Hair follicle dermal papilla cell (primary cell): ENCODE results near the gene VMO1.

DNA sequence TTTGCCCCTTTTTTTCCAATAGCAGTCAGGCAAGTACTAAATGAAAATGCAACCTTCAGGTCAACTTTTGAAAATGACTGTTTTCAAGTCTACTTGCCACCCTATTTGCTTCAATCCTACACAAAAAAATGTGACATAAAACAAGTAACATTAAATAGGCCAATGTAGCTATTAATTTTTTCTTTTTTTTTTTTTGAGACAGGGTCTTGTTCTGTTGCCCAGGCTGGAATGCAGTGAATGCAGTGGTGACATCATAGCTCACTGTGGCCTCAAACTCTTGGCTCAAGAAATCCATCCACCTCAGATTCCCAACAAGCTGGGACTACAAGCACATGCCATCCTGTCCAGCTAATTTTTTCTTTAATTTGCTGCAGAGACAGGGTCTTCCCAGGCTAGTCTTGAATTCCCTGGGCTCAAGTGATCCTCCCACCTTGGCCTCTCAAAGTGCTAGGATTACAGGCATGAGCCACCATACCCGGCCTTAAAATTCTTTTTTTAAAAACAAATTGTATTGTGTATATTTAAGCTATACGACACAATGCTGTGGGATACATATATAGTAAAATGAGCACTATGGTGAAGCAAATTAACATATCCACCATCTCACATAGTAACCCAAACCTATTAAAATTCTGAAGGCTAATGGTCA, 29.3 kb downstream of the ANKFY1 start:
- CAGE, long polyA plus RNA, result no peak

GRCh38 chr17:4262751-4263150, 1.0 kb downstream of the ANKFY1 start:
- CAGE, long polyA plus RNA, result no peak

DNA sequence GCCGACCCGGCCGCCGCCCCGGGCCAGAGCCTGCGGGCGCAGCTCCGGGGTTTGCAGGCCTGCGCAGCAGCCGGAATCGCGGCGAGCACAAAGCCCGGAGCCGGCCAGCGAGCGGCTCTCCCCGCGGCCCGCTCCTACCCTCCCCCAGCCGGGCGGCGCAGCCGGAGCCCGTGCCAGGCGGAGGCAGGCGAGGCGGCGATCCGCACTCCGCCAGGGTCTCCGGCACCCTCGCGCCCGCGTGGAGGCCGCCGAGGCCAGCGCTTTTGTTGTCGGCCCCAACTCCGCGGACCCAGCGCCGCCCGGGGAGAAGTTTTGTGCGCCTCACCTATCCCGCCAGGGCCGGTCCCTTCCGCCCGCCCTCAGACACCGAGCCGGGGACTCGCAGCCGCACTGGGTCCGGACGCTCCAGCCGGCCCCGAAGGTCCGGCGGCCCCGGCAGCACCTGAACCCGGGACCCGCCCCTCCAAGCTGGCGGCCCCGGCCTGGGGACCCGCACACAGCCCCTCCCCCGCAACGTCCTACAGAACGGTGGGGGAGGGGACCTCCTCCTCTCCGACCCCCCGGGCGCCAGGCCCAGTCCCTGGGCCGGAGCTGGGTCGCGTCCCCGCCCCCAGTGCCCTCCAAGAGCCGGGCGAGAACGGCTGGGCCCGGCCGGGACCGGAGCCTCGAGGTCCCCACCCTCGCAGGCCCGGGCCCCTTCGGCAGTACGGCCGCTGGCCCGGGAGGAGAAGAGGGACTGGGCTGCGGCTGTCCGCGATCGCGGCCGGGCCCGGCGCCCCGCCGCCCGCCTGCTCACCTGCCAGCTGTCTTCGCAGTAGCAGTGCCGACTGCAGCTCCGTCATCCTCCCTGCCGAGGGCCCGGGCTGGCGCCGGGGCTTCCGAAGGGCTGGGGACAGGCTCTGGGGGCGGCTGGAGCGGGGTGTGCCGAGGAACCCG, 732 bp downstream of the UBE2G1 start:
- CAGE, long polyA plus RNA, result no peak

- CAGE, long polyA plus RNA, result no peak
Measured at GRCh38 chr17:4375549-4375948, 9.1 kb upstream of the UBE2G1 start.

- CAGE, long polyA plus RNA, result no peak
Measured at GRCh38 chr17:4413116-4413758, 20.5 kb upstream of the SPNS3 start.

GRCh38 chr17:4481295-4481873, 17.3 kb upstream of the SPNS2 start:
- CAGE, long polyA plus RNA, result no peak

DNA sequence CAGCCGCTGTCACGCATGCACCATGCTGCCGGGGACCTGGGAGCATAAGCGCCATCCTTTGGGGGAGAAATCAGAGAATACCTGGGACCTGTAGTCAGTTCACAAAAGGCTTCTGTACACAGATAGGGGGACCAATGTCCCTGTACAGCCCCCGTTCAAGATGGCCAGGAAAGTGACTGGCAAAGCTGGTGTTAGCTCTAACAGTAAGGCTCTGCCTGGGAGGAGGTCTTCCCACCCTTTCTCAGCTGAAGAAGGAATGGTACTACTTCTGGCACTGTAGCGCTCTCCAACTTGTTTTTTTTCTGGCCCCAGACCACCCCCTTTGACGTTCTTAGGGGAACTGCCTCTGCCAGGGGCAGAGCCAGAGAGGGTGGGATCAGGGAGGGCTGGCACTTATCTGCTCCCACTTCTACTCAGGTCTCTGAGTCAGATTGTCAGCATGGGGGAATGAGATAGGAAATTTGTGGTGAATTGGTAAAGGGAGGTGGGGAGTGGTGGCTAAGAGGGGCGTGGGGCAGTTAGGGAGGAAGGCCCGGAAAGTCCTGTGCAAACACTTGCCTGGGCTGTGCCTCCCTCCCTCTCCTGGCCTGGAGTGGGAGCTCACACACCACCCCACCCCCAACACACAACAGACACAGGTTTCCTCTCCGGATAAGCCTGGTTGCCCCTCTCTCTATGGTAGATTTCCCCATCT, 2.4 kb downstream of the SPNS2 start:
- CAGE, long polyA plus RNA, result no peak

- CAGE, long polyA plus RNA, result no peak
Measured at GRCh38 chr17:4583679-4584305, 537 bp upstream of the SMTNL2 start.

GRCh38 chr17:4607866-4608223, 23.5 kb downstream of the SMTNL2 start:
- CAGE, long polyA plus RNA, result no peak

GRCh38 chr17:4616811-4617532, 24.5 kb downstream of the ALOX15 start:
- CAGE, long polyA plus RNA, result no peak

GRCh38 chr17:4696319-4696852, 7.6 kb downstream of the PELP1 start:
- CAGE, long polyA plus RNA, result no peak

DNA sequence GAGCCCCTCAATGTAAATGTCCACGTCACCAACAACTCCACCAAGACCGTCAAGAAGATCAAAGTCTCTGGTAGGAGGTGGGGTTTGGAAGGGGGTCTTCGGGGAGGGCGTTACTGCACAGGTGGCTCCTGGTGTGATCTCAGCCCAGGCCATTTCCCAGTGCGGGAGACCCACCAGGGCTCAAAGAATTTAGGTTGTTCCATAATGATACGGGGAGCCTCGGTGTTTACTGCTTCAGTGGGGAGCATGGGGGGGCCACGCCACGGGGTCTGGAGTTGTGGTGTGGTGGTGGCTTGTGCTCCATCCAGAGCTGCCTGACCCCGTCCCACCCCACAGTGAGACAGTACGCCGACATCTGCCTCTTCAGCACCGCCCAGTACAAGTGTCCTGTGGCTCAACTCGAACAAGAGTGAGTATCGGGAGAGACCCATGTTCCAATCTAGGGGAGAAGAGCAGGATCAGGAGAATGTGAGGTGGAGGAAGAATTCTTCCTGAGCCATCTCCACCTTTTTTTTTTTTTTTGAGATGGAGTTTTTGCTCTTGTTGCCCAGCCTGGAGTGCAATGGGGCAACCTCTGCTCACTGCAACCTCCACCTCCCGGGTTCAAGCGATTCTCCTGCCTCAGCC, 8.0 kb downstream of the ARRB2 start:
- CAGE, long polyA plus RNA, result no peak

DNA sequence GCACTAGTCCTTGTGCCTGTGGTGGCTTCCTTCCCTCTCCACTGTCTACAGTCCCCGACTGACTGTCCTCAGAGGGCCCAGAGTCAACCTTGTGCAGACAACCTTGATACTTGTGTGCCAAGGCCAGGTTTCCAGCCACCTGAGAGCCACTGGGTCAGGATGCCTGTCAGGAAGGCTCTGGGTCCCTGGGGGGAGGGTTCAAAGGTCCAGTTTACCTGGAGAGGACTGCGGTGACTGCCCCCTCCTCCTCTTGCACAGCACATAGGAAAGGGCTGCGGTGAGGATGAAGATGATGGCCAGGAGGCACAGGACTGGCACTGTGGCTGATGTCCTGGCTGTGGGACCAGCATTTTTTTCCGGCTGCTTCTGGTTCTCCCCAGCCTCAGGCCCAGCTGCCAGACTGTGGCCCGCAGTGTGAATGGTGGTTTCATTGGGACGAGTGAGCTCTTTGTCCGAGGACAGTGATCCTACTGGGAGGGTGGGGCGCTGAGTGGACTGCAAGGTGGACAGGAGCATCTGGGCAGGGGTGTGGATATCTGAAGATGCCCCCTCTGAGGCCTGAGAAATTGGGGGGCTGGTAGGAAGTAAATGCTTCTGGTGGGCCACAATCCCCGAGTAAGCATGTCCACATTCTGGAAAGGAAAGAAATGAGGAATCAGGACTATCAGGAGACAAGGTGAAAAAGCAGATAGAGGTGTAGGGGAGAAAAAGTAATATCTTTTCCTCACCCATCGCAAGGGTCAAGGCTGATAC, 3.8 kb downstream of the MED11 start:
- CAGE, long polyA plus RNA, result no peak

DNA sequence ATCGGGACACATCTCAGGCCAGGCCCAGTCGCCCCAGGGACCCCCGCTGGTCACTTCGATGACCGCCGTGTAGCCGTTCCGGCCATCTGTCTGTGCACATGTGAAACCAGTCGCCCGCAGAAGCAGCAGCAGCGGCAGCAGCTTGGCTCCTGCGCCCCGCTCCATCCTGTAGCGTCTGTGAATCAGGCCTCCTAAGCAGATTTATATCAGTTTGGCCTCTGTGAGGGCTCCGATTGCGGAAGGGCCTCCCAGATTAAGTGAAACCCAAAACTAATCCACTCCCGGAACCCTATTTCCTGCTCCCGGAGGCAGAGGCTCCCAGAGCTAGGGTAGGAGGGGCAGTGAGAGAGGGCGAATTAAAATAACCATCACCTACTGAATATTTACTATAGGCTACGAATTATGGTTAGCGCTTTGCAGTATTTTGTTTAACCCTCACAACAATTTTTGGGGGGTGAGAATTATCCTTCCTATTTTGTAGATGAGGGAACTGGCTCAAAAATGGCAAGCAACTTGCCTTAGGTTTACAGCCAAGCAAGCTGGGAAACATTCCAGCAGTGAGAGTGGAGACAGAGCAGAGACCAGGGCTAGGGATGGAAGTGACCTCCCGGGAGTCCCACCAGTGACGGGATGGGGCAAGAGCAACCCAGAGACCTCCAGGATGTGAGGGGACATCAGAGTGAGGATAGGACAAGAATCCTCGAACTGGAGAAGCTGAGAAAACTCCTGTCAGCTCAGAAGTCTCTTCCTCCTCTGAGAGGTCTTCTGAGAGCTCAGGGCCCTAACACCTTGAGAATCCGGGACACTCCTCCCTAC, at the start of gene VMO1:
VMO1 (minus strand) TSS at position 177 of the 816 bp plus-strand sequence.
- CAGE, long polyA plus RNA, result no peak

DNA sequence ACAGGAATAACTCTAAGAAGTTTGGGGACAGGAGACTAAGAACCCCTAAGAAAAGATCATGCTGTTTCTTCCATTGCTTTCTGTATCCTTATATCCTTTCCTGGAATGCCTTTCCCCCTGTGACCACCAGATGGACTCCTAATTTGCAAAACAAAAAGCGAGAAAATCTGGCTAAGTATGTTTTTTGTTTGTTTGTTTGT, 1.1 kb upstream of the VMO1 start:
- CAGE, long polyA plus RNA, result no peak

DNA sequence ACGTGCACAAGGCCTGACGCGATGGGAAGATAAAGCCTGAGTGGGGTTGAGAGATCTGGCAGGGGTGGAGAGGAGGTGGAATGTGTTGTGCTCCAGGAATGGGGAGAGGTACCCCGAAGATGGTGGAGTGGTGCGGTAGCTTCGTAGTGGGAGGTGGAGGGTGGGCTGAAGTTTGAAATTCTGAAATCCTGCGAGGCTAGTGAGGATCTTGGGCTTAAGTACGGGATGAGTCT, 275 bp downstream of the PSMB6 start:
- CAGE, long polyA plus RNA, result no peak

DNA sequence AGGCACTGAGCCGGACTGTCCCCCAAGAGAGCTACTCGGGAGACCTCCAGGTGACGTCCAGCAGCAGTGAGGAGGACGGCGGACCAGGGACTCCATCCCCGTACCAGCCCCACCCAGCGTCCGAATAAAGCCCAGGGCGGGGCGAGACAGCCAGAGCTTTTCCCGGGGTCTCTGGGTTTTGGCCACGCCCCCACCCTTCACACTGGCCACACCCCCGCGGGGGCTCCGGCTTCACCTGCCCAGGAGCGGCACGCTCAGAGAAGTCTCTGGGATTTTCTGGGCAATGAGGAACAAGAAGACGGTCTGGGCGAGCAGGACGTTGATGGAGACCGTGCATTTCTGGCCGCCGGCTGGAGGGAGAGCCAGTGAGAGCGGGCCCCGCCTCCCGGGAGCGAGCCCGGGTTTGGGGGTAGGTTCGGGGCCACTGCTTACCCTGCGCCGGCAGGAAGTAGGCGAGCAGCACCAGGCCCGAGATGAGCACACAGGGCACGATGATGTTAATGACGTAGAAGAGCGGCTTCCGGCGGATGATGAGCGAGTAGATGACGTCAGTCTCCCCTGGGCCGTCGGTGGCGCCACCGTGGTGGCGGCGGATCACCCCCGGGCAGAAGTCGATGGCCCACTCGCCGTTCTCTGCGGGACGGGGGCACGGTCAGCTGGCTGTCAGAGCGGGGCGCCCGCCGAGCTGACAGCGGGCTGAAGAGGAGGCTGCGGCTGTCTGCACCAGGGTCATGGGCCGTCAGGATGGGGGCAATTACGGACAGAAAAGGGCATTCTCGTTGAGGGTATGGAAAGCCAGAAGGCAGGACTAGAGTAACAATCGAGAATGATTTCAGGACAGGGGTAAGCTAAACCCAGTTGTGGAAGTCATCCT, 1.5 kb downstream of the C17orf107 start:
- CAGE, long polyA plus RNA, result no peak

- CAGE, long polyA plus RNA, result no peak
Measured at GRCh38 chr17:4939217-4939766, 554 bp downstream of the SLC25A11 start.

DNA sequence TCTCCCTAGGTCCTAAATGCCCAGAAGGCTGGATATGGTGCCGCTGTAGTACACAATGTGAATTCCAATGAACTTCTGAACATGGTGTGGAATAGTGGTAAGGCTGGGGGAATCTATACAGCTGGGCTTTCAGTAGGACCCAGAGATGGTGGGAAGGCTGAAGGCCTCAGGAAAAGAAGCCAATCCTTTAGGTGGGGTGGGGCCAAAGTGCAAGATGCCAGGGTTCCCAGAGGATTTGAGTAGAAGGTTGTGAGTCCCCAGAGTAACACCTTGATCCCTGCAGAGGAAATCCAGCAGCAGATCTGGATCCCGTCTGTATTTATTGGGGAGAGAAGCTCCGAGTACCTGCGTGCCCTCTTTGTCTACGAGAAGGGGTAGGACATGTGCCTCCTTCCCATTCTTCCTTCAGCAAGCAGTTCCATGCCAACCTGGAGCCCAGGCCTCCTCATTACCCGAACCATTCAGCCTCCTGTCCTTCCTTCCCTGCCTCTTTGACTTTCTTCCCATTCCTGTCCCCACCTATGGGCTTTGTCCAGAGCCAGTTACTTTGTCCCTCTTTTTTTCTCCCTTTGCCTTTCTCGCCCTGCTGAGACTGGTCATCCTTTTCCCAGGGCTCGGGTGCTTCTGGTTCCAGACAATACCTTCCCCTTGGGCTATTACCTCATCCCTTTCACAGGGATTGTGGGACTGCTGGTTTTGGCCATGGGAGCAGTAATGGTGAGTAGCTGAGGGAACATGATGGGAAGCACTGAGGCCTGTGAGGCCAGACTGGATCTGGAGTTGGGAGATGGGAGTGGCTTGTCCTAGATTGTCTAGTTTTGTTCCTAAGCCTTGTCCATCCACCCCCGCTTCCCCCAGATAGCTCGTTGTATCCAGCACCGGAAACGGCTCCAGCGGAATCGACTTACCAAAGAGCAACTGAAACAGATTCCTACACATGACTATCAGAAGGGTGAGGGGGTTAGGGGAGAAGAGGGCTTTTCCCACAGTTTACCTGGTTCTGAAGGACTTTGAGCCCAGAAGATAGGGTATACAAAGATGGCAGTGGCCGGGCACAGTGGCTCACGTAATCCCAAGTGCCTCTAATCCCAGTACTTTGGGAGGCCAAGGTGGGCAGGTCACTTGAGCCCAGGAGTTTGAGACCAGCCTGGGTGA, 2.9 kb downstream of the RNF167 start:
- CAGE, long polyA plus RNA, result no peak

DNA sequence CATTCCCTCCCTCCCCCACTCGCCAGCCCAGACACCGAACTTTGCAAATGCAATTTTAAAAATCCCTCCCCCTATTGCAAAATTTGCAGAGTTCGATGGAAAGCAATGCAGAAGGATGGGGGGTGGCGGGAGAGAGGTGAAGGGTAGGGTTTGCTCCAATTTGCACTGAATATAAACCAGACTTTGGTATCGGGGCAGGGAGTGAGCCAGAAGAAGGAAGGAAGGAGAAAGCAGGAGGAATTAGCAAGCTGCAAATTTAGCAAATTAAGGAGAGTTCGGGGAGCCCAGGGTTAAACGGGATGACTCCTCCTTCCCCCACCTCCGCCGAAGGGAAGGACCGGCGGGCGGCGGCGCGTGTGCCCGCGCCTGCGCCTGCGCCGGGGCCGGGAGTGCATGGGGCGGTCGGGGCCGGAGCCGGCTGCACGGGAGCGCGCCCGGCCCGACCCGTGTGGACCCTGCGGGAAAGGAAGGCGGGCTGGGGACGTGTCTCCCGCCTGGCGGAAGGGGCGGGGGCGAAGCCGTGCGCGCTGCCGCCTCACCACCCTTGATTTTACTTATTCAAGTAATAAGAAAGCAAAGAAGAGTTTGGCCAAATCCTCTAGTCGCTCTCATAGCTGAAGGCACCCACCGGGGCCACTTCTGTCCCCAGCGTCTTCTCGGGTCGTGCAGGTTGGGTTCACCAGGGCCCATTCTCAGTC, 444 bp upstream of the PFN1 start:
- CAGE, long polyA plus RNA, result no peak